Metastatic Breast Carcinoma in the Brain (tissue), 10 donors: Measurements from ENCODE around the genes LAMB1 and NRCAM.

DNA sequence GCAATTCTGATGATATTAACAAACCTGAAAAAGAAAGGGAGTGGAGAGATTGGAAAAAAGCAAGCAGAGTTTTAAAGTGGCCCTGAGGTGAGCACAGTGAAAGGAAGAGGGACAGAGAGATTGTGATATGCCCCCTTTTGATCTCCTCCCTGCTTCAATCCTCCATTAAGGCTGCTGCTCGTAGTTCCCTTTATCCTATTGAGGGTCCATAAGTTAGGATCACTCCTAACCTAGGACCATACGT is 24.6 kb downstream of the SLC26A4 start:
- PRO-cap, 10 experiments, result no peak in any of the 10 experiments

GRCh38 chr7:107758171-107758990 is 14.4 kb downstream of the CBLL1 start:
- PRO-cap, 10 experiments, result no peak in any of the 10 experiments

DNA sequence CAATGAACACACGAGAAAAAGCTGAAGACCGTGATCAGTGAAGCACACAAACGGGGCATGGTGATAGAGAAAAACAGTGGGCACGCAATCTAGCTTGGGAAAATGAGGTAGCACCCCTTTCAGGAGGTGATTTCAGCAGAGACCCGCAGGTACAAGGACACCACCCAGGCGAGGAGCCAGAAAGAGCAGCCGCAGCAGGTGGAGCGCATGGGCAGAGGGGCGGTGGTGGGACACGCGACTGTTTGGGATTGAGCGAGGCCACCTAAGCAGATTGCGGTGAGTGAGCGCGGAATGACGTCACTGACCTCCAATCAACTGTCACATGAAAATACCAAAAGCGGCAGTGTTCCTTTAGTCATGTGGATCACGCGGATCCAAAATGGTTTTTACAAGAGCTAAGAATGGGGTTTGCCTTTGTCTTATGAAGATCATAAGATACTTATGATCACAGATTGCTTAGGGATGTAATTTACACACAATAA is 40.1 kb upstream of the SLC26A3 start:
- PRO-cap, 10 experiments, result no peak in any of the 10 experiments

- PRO-cap, 10 experiments, result peak in 2 of 10 experiments; most common minus-strand start chr7:107860370 (in 2)
These were observed 30.6 kb upstream of the DLD start for GRCh38 chr7:107860224-107860982.

DNA sequence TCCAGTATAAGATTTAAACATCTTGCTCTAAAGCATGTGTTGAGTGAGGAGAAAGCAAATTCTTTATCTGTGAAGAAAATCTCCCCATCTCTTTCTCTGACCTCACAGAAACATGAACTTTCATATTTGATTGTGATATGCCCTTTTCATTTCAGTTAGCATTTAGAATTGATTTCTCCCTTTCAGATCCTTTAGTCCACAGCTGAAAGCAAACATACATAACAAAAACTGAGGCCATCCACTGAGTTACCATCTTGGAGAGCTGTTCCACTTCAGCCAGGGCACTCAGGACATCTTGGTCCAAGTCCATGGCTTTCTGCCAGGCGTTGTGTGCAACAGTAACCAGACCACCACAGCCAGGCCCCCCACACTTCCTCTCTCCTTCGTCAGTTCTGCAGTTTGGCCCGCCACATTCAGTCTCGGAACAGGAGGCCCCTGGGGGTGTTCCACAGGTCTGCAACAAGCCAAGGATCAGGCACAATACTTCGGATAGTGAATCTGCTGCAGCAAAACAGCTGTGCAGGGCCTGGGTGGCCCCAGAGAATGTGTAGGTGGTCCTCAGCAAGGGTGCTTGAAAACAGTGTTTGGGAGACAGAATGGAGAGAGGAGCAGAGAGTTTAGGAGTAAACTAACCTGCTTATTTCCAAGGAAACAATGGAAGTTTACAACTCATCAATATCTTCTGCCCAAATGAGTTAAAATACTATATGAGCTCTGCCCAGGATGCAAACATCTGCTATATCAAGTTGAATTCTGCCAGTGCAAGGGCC is 41.1 kb downstream of the DLD start:
- PRO-cap, 10 experiments, result no peak in any of the 10 experiments

- PRO-cap, 10 experiments, result no peak in any of the 10 experiments
These were observed 41.8 kb downstream of the DLD start for GRCh38 chr7:107932694-107933288.

DNA sequence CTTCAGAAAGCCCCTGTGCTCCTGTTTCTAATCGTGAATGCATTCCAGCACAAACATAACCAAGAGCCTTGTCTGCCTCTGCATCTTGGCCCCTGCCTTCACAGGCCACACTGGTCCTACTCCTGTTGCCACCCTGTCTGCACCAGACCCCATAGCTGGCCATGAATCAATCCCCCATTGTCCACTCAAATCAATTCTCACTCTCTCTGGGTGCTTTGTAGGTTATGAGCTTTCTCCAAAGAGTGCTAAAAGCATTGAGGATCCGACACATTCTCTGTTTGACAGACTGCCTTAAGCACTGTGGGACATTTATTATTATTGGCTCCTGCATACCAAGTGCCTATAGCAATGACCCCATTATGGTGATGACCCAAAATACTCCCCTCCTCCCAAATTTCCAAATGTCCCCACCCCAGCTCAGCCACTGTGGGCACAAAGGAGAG is 55.5 kb downstream of the LAMB1 start:
- PRO-cap, 10 experiments, result no peak in any of the 10 experiments

DNA sequence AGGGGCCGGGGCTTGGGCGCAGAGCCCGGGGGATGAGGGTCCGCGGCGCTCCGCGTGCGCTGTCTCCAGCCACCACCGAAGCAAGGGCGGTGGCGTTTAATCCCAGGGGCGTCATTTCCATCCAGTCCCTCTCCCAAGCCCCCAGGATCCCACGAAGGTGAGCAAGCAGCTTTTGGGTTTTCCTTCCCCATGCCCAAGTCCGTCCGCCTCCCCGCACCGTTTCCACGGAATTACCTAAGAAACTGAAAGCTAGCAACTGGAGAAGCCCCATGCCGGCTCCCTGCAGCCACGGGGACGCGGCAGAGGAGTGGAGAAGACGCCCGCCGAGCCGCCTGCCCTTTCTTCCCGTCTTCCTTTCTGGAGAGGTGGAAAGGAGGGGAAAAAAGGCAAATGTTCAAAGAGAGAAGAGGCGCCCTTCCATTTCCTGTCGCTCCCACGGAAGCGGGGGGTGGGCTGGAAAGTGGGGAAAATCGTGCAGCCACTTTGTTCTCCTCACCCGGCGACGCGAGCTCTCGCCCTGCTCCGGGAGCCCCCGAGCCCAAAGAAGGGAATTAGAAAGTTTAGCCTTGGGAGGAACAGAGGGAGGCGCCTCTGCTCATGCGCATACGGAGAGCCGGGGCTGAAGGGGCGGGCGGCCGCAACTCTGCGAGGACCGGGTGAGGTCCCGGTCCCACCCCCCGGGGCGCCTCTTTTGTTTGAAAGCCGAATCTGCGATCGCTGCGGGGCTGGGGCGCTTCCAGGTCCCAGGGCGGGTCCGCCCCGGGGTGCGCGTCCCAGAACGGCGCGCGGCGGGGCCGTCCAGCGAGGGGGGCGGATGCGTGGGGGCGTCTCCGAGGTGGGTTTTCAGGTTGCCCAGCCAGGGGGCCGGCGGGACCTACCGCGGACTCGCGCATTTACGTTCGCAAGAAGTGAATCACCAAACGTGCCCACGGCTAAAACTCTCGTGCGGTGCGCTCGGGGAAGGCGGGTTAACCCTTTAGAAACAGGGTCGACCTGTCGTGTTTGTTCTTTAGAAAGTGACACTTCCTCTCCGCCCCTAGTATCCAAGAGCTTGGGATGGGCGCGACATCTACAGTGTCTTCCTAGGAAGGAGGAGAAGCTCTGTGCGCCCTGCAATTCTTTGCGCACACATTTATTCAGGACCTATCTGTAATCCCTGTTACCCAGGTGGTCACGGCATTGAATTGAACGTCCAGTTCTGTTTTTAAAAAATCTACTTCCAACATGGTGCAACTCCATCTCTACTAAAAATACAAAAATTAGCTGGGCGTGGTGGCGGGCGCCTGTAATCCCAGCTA is at the start of gene LAMB1:
TSS of gene LAMB1 (minus strand) at position 547 of the 1,298 bp plus-strand sequence.
- PRO-cap, 10 experiments, result peak in 8 of 10 experiments; most common plus-strand start position 708 of the sequence (in 2); most common minus-strand start position 359 of the sequence (in 3)

DNA sequence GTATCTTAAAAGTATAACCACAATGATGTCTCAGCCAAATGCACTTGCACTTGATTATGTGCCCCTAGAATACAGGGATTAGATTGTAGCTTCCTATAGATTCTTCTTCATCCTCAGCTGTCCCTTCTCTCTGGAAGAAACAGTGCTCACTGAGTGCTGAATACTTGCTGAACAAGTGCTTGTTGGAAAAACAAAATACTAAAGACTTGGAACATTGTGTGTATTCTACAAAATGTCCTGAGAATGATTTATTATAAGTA is 34.6 kb upstream of the LAMB1 start:
- PRO-cap, 10 experiments, result no peak in any of the 10 experiments

- PRO-cap, 10 experiments, result peak in 2 of 10 experiments; most common plus-strand start chr7:108095710 (in 2); most common minus-strand start chr7:108095556 (in 1)
These were observed 34.8 kb downstream of the LAMB4 start for GRCh38 chr7:108095251-108095877.

DNA sequence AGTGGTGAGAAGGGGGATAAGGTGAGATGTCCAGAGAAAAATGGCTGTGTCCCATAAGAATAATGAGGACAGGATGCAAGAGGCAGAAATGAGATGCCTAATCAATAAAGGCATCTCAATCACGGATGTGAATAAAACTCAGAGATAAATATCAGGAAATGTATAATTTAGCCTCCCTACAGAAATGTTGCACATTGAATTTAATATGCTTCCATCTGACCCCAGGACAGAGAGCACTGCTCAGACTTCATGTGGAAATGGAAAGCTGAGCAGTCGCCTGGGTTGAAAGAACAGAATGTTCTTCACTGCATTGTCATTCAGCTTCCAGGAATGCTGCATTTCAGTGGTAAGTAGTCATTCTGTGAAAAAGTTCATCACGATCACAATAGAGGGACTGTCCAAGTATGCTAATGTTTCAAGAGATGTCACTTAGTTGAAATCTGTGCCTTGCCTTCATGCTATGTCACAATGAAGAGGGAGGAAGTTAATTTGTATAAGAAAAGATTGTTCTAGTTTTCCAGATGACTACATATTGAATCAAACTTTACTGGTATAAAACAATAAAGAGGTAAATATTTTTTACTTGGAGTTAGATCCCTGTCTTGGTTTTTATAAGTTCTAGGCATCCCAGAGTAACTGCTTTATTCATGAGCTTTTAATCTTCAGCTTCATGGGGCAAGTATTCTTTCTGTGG is 147.3 kb downstream of the NRCAM start:
- PRO-cap, 10 experiments, result peak in 1 of 10 experiments; most common minus-strand start position 238 of the sequence (in 1)

DNA sequence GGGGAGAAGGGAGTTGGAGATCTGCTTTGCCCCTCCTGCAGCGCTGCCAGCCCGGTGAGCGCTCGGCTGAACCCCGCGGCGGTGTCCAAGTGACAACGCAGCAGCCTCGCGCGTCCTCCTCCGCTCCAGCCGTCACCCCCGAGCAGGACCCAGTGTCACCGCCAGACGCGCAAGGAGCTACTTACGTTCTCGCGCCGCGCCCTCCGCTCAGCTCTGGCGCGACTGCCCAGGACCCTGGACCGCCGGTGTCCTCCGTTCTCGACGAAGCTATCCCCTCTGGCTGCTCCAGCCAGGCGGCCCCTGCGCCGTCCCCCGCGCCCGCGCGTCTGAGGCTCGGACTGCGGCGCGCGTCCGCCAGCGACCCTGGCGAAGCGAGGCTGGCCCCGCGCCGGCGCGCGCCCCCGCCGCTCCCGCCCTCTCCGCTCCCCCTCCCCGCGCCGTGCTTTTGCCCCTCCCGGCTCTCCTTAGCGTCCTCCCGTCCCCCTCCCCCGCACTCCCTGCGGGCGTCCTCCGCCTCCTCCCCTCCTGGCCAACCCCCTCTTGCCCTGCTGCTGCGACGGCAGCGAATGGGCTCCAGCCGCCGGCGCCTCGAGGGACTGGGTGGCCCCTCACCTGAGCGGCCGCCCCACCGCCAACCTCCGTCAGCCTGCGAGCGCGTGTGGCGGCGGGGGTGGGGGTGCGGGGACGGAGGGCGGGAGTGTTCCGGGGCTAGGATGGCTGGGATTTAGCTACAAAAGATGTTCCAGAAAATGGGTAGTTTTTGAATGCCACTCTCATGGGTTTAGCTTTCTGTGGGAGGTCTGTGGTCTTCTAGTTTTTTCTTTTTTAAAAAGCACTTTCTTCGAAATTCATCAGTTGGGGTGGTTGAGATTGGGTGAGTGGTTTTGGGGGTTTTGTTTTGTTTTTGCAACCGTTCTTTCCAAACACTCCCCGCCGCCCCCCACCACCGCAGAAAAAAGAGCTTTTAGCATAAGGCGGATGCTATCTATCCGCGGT is at the start of gene NRCAM:
TSS of gene NRCAM (minus strand) at position 379 of the 996 bp plus-strand sequence.
- PRO-cap, 10 experiments, result peak in 10 of 10 experiments; most common plus-strand start position 161 of the sequence (in 3); most common minus-strand start position 328 of the sequence (in 10)

GRCh38 chr7:108514067-108515199 is 11.5 kb downstream of the PNPLA8 start:
- PRO-cap, 10 experiments, result no peak in any of the 10 experiments

GRCh38 chr7:108523583-108523993 is 2.3 kb downstream of the PNPLA8 start:
- PRO-cap, 10 experiments, result no peak in any of the 10 experiments

- PRO-cap, 10 experiments, result no peak in any of the 10 experiments
These were observed 1.3 kb downstream of the PNPLA8 start for GRCh38 chr7:108524585-108525128.

- PRO-cap, 10 experiments, result no peak in any of the 10 experiments
These were observed 1027.2 kb downstream of the DNAJB9 start for GRCh38 chr7:109596816-109597345.

DNA sequence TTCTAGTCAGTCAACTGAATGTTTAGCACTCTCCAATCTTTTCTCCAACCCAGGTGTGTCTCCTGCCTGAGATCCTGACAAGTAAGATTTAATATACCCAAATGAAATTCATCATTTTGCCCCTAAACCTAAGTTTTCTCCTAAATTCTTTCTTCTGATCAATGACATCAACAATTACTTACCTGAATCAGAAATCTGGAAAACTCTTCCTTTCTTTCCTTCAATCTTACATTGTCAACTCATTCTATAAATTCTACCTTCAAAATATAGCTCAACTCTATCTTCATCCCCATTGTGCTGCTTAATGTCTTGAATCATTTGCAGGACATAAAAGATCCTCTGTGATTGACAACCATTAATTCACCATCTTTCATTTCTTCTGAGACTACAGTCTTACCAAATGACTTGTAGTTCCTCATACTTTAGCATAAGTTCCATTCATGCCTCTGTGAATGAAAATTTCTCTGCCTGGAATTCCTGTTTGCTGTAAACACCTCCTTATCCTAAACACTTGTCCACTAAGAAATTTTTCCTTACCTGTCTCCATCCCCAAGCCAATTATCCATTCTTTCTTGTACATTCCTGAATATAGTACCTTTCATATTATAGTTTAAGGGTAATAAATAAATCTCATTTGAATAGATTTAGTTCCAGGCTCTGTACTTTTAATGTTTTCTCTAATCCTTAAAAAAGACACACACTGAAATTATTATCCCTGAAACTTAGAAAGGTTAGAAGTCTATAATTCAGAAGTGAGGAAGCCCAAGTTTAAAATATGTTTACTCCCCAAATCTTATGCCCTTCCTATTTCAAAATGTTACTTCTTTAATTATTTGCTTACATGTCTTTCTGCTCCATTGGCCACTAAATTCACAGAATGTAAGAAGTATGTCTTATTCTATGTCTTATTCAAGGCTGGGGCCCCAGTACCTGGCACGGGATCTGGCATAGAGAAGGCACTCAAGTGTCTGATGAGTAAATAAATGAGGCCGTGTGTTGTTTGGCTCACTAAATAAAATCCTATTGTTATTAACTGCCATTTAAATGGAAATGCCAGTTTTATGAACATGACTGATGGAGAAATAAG is 268.6 kb upstream of the LRRN3 start:
- PRO-cap, 10 experiments, result no peak in any of the 10 experiments

DNA sequence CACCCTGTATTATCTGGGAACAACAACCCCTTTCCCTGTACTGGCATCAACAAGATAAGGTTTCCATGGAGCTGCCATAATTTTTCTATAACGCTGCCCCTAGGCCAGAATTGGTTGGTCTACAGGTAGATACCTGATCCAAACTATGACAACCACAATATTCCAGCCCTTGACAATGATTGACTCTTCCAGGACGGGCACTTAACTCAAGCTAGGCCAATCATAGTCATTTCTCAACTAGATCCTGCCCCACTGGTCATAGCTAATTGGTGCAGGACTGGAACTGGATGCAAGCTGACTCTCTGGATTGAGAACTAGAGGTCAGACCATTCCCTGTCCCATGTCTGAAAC is 218.5 kb upstream of the LRRN3 start:
- PRO-cap, 10 experiments, result no peak in any of the 10 experiments

GRCh38 chr7:111231364-111231995 is 140.6 kb downstream of the LRRN3 start:
- PRO-cap, 10 experiments, result no peak in any of the 10 experiments

GRCh38 chr7:111695646-111695872 is 133.3 kb upstream of the IMMP2L start:
- PRO-cap, 10 experiments, result no peak in any of the 10 experiments